AG10803 (cell line): Measurements from ENCODE around the genes AS3MT, PCGF6 and CALHM2.

DNA sequence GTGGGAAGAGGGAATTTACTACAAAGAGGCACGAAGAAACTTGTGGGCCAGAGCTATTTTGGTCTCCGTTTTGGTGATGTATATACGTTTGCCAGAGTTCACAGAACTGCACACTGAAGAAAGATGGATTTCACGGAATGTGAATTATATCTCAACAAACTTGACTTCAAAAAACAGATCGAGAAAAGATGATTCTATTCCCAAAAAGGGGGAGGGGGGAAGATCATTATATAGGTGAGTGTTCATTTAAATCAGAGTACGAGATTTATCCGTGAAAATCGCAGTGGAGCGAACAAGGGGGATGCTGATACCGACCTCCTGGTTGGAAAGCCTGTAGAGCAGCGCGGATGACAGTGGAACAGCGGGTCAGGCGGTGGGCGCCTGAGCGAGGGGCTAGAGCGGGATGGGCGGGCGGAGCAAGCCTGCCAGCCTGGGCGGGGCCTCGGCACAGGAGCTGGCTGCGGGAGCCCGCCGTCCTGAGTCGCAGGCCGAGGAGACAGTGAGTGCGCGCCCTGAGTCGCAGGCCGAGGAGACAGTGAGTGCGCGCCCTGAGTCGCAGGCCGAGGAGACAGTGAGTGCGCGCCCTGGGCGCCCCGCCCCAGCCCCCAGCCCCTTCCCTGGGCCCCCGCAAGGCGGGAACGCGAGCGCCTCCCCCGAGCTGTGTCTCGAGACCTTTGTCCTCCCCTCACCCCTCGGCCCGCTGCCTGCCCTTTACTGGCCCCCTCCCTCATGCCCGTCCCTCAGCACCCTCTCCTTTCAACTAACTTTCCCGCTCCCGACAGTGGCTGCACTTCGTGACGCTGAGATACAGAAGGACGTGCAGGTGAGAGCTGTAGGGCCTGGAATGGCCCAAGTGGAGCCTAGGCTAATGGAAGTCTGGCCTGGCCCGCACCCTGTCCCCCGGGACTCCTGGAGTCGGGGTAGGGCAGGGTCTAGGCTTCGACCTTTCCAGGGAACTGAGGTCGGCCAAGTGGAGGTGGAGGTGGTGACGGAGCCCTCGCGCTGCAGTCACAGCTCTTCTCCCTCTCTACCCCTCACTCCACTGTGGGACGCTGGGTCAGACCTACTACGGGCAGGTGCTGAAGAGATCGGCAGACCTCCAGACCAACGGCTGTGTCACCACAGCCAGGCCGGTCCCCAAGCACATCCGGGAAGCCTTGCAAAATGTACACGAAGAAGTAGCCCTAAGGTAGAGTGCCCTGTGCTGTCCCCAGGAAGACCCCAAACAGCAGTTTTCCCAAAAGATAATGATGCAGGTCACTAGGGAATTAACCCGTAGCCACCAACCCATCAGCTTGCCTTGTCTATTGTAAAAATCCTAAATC is at the start of gene AS3MT:
Gene AS3MT (plus strand): TSS at position 448 of the 1,325 bp plus-strand sequence.
- RRBS = no CpG with 5 or more reads among the region's 69 CpGs

GRCh38 chr10:103350334-103351484 is at the start of gene PCGF6:
Gene PCGF6, minus strand, starts transcription at chr10:103351140.
- RRBS = 2% methylated on average over 32 of the region's 94 CpGs

DNA sequence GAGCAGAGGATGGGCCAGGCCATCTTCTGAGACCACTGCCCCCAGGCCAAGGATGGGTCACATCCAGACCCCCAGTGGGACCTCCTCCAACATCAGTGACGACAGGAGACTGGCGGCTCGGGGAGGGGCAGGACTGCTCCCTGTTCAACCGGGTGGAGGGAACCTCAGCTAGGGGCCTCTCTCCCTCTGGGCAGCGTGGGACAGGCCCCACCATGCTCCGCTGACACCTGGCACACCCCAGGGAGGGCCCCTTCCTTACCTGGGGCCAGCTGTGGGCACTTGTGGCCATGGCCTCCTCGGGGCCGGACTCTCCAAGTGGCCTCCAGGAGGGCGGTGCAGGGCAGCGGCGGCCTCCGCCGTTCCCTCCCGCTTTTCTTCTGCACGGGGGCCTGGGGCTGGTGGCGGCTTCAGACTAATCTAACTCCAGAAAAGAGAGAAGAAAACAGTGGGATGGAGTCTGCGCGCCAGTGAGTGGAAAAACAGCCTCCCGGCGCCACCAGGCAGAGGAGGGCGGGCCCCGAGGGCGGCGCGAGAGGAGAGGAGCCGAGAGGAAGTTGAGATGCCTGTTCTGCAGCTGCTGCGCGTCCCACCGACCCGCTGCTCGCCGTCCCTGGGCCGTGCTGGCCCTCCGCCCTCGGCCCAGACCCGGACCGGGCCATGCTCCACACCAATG is at the start of gene CALHM2:
Gene CALHM2 (minus strand): TSS at position 474 of the 673 bp plus-strand sequence.
- RRBS = no CpG with 5 or more reads among the region's 37 CpGs

DNA sequence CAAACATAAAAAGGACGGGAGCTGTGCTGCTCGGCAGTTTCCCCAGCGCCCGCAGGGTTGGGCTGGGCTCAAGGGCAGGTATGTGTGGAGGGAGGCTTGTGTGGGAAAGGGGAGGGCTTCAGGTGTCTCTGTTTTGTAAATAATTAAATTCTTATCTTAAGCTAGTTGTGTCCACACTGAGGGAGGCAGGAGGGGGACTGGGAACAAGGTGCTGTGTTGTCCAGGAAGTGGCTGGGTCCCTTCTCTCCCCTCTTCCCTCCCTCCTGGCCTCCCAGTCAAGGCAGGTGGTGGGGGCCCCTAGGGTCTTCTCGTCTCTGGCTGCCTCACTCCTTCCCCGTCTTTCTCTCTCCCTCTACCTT is 19.1 kb downstream of the NEURL1 start:
- RRBS = no CpG with 5 or more reads among the region's 6 CpGs

GRCh38 chr10:103542658-103543248 is 49.2 kb downstream of the NEURL1 start:
- RRBS = no CpG with 5 or more reads among the region's 11 CpGs

GRCh38 chr10:103545572-103546304 is 52.2 kb downstream of the NEURL1 start:
- RRBS = no CpG with 5 or more reads among the region's 5 CpGs

- RRBS = 3% methylated on average over 21 of the region's 62 CpGs
Observed at GRCh38 chr10:103554621-103555662, 61.4 kb downstream of the NEURL1 start.

- RRBS = no CpG with 5 or more reads among the region's 25 CpGs
Observed at GRCh38 chr10:103648031-103649105, 154.9 kb downstream of the NEURL1 start.

GRCh38 chr10:103735636-103736481 is 119.5 kb downstream of the SH3PXD2A start:
- RRBS = 93% methylated on average over 4 of the region's 17 CpGs

GRCh38 chr10:103758131-103758723 is 97.1 kb downstream of the SH3PXD2A start:
- RRBS = no CpG with 5 or more reads among the region's 5 CpGs

DNA sequence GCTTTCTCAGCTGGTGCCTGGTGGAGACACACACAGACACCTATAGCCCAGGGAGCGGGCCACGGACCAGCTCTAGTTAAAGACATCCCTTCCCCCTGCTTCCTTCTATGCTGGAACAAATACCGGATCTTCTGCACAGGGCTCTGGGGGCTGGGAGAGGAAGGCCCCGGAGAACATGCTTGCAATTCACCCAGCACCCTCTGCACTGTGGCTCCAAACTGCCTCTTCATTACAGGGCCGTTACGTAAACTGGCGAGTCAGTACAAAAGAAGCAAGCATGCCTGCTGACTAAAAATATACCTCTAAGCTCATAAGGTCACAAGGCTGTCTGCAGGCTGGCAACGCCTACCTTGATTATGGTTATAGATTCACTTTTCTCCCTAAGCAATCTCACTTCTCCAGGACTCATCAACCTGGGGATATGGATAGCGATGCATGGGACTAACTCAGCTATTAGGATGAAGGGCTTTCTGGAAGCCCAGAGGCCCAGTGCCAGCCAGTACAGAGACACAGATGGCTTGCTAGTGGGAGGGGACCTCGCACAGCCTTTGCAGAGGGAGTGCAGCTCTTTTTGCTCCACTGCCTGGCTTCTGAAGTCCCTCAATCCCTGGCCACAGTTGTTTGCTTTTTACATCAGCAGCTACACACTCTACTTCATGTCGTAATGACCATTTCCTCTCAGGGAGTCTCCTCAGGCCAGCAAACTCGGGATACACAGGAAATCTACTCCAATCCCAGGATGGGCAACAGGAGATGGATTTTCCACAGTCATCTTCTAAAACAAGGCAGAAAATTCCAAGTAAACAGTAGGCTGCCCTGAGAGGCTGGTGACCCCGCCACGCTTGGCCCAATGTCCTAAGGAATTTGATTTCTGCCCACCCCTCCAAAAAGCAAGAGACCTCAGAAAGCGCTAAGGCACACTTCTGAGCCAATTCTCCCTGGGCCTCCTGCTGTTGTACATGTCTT is 96.1 kb downstream of the SH3PXD2A start:
- RRBS = no CpG with 5 or more reads among the region's 15 CpGs

DNA sequence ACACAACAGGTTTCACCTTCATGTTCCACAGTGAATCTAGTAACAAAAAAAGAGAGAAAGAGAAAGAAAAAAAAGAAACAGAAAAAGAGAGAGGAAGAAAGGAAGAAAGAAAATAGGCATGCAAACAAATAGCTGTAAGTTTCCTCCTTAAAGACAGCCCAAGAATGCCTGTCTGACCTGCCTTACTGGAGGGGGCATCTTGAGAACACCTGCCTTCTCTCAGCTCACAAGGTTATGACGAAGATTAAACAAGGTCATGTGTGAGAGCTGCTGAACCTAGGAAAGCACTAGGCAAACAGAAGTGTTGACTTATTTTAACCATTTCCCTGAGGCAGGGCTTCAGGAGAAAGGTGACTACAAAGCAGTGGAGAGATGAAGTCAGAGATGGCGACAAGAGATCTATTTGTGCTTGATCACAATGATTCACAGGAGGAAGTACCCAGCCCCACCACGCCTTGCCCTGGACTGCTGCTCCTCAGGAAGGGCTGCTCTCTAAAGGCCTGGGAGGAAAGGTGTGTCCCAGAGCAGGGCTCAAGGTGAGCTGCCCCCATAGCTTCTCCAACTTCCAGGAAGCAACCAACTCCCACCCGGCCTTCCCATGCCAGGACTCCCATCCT is 27.8 kb downstream of the STN1 start:
- RRBS = no CpG with 5 or more reads among the region's 4 CpGs

- RRBS = no CpG with 5 or more reads among the region's 4 CpGs
Observed at GRCh38 chr10:103894241-103894935, 23.6 kb downstream of the STN1 start.

GRCh38 chr10:103916960-103917189 is 1.1 kb downstream of the STN1 start:
- RRBS = no CpG with 5 or more reads among the region's 2 CpGs

- RRBS = no CpG with 5 or more reads among the region's 30 CpGs
Observed at GRCh38 chr10:103918369-103918915, 458 bp upstream of the STN1 start.

DNA sequence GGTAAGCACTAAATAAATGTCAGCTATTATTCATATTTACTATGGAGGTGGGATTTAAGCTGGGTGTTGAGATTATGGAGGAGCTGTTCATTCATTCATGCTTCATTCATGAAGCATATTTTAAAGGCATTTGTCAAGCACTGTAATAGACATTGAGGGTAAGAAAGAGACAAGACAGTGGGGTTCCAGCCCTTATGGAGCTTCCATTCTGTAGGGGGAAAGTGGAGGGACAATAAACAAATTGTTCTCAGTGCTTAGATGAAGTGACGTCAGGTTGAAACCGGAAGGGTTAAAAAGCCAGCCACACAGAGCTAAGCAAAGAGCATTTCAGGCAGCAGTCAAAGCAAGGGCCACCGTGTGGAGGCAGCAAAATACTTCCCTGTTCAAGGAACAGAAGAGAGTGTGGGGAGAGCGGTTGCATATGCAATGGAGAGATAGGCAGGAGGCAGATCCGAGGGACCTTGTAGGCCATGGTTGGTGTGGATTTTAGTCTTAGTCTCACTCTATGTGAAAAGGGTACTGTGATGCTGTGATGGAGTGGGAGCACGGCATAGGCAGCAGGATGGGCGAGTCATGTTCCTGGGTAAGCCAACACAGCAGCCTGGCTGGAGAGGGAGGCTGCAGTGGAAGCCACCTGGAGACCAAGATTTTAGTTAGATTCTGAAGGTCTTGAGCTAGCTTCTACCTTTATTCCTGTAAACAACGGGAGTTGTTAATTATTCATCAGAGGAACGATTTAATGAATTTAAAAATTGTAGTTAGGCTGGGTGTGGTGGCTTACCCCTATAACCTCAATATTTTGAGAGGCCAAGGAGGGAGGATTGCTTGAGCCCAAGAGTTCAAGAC is 3.8 kb upstream of the STN1 start:
- RRBS = no CpG with 5 or more reads among the region's 9 CpGs

GRCh38 chr10:103968509-103968751 is 1.5 kb downstream of the SLK start:
- RRBS = no CpG with 5 or more reads among the region's 6 CpGs

DNA sequence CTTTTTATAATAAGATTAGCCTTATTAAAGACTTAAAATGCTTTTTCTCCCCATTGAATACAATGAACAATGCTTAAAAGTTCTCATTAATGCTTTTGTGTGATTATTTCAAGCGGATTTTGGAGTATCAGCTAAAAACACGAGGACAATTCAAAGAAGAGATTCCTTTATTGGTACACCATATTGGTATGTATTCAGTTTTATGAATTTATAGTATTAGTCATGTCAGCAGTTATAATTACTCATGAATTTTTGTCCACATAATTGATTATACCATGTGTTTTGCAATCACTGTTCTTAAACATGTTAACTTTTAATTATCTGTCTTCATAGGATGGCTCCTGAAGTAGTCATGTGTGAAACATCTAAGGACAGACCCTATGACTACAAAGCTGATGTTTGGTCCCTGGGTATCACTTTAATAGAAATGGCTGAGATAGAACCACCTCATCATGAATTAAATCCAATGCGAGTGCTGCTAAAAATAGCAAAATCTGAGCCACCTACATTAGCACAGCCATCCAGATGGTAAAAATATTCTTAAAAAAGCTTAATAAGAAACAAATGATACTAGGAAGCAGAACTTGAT is 31.9 kb downstream of the SLK start:
- RRBS = no CpG with 5 or more reads among the region's 3 CpGs

- RRBS = no CpG with 5 or more reads among the region's 7 CpGs
Observed at GRCh38 chr10:104002080-104003417, 35.6 kb downstream of the SLK start.

GRCh38 chr10:104034019-104034350 is 51.7 kb downstream of the COL17A1 start:
- RRBS = no CpG with 5 or more reads among the region's 11 CpGs